Gastroesophageal sphincter (tissue), 4 donors: ENCODE results near the genes EFHC1, TRAM2 and TMEM14A.

DNA sequence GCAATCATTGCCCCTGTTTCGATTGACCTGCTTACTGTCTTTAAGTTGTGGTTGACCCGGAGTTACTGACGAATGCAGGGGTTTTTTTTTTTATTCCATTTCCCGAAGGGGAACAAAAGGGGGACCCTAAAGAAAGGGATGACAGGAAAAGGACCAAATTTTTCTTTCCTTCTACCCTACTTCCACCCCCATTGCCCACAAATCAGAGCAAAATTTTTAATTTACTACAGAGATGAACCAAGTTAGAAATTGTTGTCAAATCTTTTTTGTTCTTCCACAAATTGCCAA, 174 bp upstream of the IL17F start:
- PRO-cap: no peak
- RAMPAGE, long total RNA, 4 experiments: no peak in any of the 4 experiments

- PRO-cap: no peak
- RAMPAGE, long total RNA, 4 experiments: no peak in any of the 4 experiments
Measured at GRCh38 chr6:52273571-52274009, 11.0 kb downstream of the MCM3 start.

- PRO-cap: no peak
- RAMPAGE, long total RNA, 4 experiments: no peak in any of the 4 experiments
Measured at GRCh38 chr6:52330580-52331058, 31.3 kb upstream of the PAQR8 start.

DNA sequence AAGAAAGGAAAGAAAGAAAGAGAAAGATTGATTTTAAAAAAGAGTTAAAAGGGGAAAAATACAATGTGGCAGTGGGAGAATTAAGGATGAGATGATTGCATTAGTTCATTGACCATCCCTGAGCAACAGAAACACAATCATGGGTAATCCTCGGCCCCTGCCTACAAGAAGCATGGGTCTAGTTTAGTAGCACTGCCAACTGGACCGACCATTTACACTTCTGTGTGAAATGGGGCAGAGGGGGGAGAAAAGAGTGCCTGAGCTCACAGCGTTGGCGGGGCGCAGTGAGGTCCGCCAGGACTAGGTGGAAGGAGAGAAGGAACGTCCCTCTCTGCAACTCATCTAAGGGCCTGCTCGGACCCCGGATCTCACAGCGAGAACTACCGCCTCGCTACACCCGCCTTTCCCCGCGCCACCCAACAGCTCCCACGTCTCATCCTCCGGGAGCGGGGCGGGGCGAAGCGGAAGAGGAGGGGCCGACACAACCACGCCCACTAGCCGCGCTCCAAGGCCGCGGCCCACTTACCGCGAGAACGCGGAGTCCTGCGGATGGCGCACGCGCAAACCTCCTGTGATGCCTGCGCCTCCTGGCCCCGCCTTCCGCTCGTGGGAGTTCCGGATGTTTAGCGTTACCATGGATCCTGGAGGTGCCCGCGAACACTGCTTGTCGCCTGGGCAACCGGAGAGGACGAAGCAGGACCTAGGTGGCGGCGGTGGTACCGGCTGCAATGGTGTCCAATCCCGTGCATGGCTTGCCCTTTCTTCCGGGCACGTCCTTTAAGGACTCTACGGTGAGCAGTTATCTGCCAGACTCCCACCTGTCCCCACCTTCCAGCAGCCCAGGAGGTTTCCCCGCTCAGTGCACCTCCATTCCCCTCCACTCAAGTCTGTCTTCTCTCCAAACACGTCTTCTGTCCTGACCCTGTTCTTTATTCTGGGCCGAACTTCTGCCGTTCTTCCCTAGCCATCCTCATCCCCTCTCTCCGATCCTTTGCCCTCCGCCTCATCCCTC, at the start of gene EFHC1:
TSS of gene EFHC1 (plus strand) at position 660 of the 1,012 bp plus-strand sequence.
- PRO-cap: bidirectional peak, plus-strand start at position 685 of the sequence, minus-strand start at position 440 of the sequence
- RAMPAGE, long total RNA, 4 experiments: start-site peak on the plus strand in 3 of 4 experiments, centred at positions 603 to 632 of the sequence, 31 to 194 reads per replicate

DNA sequence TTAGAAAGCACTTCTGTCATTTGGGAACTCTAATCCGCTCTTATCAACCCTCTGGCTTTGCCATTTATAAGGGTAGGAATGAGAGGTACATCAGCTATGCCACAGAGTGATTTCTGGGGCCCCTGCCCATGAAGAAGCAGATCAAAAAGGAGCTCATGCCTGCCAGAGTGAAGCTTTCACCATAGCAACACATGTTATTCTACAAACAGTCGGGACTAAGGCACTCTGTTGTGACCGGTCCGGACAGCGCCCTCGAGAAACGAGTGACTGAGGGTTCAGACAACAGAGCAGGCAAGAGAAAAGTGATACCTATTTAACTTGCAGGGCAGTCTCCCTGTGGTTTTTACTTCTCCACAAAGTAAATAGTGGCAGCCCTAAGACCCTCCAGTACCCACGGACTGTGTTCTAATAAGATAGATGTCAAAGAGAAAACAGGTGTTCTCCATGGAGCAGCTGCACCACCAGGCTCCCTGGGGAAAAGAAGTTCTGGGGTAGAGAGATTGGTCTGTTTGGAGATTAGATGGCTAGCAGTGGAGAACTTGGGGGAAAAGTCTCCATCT, 5.6 kb downstream of the TRAM2 start:
- PRO-cap: no peak
- RAMPAGE, long total RNA, 4 experiments: no peak in any of the 4 experiments

DNA sequence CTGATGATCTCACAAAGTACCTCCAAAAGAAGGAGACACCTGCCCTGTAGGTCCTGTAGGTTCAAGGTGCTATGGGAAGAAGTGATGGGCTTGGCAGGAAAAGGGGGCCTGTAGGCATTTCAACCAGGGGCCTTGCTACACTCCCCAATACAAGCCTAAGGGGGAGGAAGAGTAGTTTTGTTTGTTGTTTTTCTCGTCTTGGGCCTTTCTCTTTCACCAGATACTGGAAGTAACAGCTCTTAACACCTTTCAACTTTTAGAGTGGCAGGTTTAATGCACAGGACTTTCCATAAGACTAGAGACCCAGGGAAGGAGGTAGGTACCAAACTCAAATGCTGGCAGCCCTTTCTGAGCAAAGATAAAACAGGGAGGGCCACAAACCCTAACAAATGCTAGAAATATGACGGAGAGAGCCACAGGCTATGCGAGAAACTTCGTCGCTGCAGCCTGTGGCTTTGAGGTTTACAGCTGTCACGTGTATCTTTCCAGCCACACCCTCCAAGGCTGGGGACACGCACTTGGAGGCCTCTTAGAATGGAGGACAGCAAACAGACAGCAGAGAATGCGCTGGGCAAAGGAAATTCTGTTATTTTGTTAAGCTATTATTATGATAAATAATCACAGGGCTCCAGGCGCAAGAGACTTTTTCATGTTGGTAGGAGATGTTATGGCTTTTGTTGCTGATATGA, 2.2 kb downstream of the TRAM2 start:
- PRO-cap: bidirectional peak, plus-strand start at position 532 of the sequence, minus-strand start at position 433 of the sequence
- RAMPAGE, long total RNA, 4 experiments: no peak in any of the 4 experiments

- PRO-cap: bidirectional peak, plus-strand start at chr6:52577294, minus-strand start at chr6:52577028
- RAMPAGE, long total RNA, 4 experiments: start-site peak on the minus strand in 1 of 4 experiments, at chr6:52576953-52577018 at its widest, 51 reads per replicate
Measured at GRCh38 chr6:52576145-52577114, at the start of gene TRAM2. TRAM2 (minus strand) TSS chr6:52577060.

DNA sequence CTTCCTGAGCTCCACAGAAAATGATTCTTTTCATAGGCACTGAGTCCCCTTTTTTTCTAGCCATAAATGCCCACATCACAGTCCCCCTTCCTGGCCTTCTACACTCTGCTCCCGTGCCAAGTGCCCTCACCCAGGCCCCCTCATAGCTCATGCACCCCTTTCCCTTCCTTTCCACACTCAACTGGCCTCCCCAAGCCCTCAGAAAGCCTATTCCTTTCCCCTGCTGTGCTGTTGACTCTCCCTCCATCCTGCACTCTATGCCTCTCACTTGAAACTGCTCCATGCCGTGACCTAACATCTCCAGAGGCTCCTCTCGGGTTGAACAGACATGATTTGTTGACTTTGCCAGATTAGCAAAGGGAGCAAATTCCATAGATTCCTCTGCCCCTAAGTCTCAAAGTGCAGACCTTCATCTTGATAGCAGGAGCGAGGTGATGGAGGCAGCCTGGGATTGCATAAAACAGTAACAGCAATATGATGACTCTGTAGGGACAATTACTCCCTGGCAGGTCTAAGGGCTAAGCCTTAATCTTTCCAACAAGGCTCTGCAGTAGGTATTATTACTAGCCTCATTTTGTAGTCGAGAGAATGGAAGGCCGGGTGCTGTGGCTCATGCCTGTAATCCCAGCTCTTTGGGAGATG, 12.2 kb upstream of the TRAM2 start:
- PRO-cap: no peak
- RAMPAGE, long total RNA, 4 experiments: no peak in any of the 4 experiments

DNA sequence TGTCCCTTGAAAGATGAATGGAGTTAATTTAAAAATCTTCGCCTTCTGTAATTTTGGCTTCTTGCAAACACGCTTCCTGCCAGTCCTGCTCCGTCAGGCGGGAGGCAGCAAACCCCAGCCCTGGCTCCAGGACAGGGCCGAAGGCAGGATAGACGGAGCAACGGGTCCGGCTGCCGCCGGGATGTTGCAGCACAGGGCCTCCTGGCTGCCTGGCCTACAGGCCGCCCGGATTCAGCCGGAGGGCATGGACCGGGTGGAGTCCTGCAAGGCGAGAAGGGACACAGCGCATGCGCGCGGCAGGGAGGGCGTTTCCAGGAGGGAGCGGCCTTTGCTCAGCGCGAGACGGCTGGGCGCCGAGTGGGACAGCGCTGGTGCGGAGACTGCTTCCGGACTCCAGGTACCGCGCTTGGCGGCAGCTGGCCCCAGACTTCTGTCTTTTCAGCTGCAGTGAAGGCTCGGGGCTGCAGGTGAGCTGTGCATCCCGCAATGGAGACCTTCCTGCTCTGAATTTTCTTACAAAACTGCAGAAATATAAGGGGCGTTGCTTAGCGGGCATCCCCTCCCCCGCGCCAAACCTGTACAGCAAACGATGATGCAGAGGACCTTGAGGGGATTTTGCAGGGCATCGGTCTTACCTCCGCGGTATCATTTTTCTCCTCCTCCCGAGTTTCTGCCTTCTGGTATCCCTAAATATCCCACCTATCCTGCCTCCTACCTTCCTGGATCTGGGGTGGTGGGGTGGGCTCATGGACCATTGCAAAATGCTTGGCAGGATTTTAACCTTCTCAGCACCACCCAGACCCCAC, at the start of gene TMEM14A:
TSS of gene TMEM14A (plus strand) at position 335 of the 806 bp plus-strand sequence.
- PRO-cap: bidirectional peak, plus-strand start at position 340 of the sequence, minus-strand start at position 233 of the sequence
- RAMPAGE, long total RNA, 4 experiments: start-site peak on the plus strand in 4 of 4 experiments, centred at positions 347 to 362 of the sequence, 108 to 469 reads per replicate

GRCh38 chr6:53493310-53493852, 51.5 kb downstream of the GCLC start:
- PRO-cap: no peak
- RAMPAGE, long total RNA, 4 experiments: no peak in any of the 4 experiments

DNA sequence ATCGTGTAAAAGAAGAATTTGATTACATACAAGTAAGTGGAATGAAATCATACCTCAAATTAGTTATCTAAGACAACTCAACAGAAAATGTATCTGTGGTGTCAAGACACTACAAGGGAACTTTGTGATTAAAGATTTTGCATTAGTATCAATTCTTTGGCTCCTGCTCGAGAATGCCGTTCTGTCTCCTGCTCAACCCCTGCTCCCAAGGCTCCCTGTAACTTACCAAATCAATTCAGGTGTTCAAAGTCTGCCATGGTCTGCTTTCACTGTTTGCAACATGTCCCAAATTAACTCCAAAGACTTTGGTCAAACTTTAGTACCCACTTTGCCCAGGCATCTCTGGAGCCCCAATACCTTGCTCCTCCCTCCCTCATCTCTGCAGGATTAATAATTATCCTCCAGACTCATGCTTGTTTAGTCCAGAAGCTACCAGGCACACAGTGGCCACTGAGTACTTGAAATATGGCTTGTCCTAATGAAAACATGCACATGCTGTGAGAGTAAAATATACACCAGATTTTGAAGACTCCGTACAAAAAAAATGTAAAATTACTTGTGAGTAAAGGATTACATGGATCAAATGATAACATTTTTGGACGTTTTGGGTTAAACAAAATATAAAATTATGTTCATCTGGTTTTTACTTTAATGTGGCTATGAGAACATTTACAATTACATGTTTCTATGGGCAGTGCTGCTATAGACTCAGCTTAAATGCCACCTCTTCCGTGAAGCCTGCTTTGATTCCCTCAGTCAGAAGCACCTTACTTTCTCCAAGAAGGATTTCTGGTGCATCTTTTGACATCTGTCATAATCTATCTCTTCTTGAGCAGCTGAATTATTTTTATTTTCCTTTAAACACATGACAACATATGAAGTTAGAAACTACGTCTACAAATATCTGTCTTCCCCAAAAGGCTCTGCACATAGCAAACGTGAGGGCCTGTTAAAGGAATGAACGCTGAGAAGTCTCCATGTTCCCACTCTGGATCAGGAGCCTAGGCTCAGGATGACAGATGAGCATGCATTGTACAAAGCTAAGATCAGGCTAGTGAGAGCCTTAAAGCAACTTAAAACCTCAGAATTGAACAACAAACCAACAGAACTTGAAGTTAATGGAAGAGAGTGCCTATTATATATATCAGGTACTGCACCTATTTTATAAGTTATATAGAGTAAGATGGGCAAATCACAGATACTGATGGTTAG, 30.0 kb downstream of the GCLC start:
- PRO-cap: no peak
- RAMPAGE, long total RNA, 4 experiments: no peak in any of the 4 experiments

GRCh38 chr6:53616845-53617446, 48.6 kb downstream of the KLHL31 start:
- PRO-cap: no peak
- RAMPAGE, long total RNA, 4 experiments: no peak in any of the 4 experiments

DNA sequence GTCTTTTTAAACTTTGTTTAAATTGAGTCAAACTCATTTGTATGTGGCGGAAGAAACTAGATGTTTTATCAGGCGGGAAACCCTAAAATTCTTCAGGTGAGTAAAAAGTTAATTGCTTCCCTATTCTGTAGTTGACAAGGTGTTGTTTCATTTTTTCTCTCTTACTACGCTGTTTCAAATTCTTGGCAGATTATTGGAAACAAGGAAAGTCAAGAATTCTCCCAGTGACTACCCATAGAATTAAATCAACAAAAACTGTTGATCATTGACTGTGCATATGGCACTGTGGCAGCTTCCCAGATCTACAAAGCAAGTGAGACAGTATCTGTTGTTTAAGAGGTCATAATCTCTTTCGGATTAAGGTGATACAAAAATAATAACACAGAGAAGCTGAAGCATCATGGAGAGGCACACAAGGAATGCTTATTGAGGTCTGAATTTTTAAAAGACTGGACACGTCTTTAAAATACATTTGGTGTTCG, 2.1 kb upstream of the LRRC1 start:
- PRO-cap: no peak
- RAMPAGE, long total RNA, 4 experiments: no peak in any of the 4 experiments

DNA sequence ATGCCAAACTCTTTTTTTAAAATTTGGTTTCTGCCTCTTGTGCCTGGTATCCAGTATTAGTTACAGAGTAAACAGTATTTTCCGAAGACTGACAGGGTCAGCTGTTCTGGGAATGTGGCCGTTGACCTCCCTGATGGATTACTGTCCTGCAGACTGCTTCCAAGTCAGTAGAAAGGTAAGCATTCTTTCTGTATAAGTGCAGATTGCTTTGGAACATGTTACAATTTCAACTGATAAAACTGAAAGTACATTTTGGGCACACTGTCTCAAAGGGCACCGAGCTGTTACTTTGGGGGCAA, 100.4 kb upstream of the MLIP start:
- PRO-cap: no peak
- RAMPAGE, long total RNA, 4 experiments: no peak in any of the 4 experiments

- PRO-cap: no peak
- RAMPAGE, long total RNA, 4 experiments: no peak in any of the 4 experiments
Measured at GRCh38 chr6:54067306-54067674, 44.0 kb upstream of the MLIP start.

- PRO-cap: no peak
- RAMPAGE, long total RNA, 4 experiments: no peak in any of the 4 experiments
Measured at GRCh38 chr6:54085491-54086002, 25.7 kb upstream of the MLIP start.

DNA sequence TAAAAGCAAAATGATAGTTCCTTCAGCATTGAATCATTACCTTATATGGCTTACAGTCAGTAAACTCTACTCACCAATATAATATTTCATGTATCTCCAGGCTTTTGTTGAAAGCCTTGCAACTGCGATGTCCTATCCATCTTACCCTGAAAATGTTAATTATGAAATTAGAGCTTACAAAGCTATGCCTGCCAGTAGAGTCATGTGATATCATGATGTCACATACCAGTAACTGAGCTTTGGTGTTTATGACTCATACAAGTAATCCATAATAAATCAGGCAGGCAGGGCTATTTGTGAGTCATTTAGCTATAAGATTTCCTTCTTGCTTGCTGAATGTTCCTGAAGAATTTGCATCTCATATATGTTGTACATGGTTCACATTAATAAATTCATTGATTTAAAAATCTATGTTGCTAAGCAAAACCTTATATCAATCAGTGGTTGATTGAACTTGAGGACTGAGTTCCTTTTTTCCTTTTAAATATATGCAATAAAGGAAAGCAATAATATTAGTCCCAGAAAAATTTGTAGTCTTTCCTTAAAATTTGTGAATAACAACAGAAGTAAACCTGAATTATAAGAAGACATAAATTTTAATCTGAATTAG, 44.8 kb upstream of the FAM83B start:
- PRO-cap: no peak
- RAMPAGE, long total RNA, 4 experiments: no peak in any of the 4 experiments

- PRO-cap: no peak
- RAMPAGE, long total RNA, 4 experiments: no peak in any of the 4 experiments
Measured at GRCh38 chr6:56091007-56091783, 156.2 kb downstream of the COL21A1 start.

- PRO-cap: no peak
- RAMPAGE, long total RNA, 4 experiments: no peak in any of the 4 experiments
Measured at GRCh38 chr6:56515343-56515865, 268.0 kb upstream of the COL21A1 start.

DNA sequence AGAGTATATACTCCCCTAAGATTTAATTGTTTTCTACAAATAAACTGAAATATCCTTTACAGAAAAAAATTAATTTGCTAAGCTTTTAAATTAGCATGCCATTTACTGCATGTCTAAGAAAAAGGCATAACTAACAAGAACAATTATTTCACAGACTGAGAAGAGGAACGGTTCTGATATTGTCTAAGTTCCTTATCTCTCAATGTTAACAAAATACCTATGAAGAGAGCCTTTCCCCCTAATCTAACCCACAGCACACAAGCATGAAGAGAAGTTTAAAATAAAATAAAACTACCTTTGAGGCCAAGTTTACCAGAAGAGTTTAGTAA, 291.9 kb upstream of the COL21A1 start:
- PRO-cap: no peak
- RAMPAGE, long total RNA, 4 experiments: no peak in any of the 4 experiments